Temporal lobe (tissue), 2 donors: ENCODE measurements around a stretch of chr1.

- RAMPAGE, long total RNA: no peak
These were observed 71.4 kb upstream of the HOOK1 start for GRCh38 chr1:59743189-59743939.

- RAMPAGE, long total RNA: no peak
These were observed 64.2 kb upstream of the HOOK1 start for GRCh38 chr1:59750530-59750993.

DNA sequence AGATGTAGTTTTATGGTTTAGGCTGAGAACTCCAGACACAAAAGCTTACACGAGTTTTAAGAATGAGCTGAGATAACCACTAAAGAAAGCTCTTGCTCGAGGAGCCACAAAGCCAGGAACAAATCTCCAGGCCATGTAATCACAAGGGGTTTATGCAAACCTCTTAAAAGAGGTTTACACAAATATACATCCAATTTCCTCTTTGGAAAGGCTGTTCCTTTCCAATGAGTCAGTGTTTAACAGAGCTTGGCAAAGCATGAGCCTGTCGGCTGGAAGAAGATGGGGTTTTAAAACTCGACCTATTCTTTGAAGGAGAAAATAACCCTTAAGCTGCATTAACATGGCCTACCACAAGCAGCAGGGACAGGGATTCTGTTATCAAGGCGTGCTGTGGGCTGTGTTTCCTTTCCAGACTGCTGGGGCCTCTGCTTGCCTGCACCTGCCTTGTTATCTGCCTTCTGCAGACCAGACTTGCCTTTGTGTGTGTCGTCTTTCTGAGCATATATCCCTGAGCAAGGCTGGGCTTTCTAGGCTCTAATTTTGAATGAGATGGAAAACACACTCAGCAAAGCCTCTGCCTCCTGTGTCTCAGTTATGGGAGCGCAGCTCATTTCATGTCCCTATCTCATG lies 40.6 kb upstream of the CYP2J2 start:
- RAMPAGE, long total RNA: no peak

- RAMPAGE, long total RNA: no peak
These were observed 214.6 kb upstream of the NFIA start for GRCh38 chr1:60867700-60868153.

- RAMPAGE, long total RNA: no peak
These were observed 74.6 kb downstream of the NFIA start for GRCh38 chr1:61156840-61157563.

DNA sequence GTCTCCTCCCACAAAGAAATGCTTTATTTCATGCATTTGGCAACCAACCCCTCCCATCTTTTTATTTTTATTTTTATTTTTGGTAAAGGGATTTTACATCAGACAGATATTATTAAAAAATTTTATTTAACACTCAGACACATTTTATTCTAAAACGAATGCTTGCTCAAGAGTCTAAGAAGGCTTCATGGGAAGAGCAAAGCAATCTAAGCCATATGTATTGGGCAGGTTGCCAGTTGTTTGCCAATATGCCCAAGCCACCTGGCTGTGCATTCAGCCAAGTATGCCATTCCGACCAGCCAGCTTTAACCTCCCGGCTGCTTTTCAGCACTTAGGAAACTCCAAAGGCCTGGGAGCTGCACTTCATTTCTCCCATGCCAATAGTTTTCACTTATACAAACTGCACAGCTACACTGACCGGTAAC lies 144.2 kb downstream of the NFIA start:
- RAMPAGE, long total RNA: no peak

DNA sequence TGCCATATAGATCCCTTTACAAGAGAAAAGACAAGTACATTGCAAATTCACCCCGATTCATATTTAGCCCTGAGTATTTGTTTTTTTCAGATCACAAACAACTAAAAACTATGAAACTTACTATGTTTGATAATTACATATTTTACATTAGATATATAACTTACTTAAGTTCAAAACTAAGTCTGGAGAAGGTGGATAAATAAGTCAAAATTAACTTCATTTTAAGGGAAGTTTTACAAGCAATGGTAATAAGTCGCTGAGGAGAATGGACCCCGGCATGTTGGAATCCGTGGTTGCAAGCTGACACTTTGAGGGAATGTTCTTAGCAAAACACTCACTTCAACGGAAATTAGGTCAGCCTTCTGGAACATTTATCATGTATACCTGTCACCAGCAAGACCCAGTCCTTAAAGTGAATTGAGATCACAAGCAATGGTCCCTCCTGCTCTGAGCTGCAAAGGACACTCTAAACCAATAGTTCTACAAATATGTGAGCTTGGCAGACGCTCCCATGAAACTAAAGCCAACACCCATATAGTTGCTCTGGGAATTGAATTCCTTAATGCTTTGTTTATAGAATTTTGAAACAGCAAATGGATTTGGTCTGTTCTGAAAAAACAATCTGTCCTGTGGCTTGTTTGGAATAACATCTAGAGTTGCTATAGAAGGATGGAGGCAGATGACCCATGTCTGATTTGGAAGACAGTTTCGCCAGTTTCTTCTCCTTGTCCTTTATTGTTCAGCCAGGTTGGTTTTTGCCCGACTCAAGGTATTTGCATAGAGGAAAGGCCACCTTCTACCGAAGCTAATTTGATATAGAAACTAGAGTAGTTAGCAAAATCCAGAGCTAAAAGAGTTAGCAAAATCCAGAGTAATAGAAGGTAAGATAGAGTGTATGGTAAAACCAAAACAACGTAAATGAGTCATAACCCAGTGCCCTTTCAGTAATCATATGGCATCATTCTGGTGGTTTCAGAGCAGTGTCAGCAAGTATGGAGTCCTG lies 236.0 kb downstream of the NFIA start:
- RAMPAGE, long total RNA: no peak

- RAMPAGE, long total RNA: no peak
These were observed 221.4 kb upstream of the L1TD1 start for GRCh38 chr1:61973113-61973797.

- RAMPAGE, long total RNA: no peak
These were observed 664 bp upstream of the USP1 start for GRCh38 chr1:62436181-62436588.

GRCh38 chr1:62815011-62815353 lies 31.1 kb downstream of the ATG4C start:
- RAMPAGE, long total RNA: no peak

DNA sequence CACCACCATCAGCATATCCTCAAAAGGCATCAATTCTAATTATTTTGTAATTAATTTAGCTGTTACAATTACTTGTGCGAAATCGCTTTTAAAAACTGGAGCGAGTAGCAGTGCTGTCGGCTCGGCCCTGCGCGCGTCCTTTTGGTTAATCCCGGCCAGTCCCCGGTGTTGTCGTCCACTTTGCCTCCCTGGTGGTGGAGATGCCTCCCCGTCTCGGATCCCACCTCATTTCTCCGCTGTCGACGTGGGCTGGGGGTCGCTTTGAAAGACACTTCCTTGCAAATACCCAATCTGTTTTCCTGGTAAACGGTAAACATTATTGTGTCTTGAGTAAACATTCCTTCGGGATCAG lies 3.7 kb downstream of the FOXD3 start:
- RAMPAGE, long total RNA: no peak

GRCh38 chr1:63804921-63805403 lies 31.1 kb downstream of the ROR1 start:
- RAMPAGE, long total RNA: no peak

- RAMPAGE, long total RNA: no peak
These were observed 70.5 kb downstream of the CACHD1 start for GRCh38 chr1:64540337-64540894.

GRCh38 chr1:64672914-64673499 lies 71.9 kb upstream of the RAVER2 start:
- RAMPAGE, long total RNA: no peak

DNA sequence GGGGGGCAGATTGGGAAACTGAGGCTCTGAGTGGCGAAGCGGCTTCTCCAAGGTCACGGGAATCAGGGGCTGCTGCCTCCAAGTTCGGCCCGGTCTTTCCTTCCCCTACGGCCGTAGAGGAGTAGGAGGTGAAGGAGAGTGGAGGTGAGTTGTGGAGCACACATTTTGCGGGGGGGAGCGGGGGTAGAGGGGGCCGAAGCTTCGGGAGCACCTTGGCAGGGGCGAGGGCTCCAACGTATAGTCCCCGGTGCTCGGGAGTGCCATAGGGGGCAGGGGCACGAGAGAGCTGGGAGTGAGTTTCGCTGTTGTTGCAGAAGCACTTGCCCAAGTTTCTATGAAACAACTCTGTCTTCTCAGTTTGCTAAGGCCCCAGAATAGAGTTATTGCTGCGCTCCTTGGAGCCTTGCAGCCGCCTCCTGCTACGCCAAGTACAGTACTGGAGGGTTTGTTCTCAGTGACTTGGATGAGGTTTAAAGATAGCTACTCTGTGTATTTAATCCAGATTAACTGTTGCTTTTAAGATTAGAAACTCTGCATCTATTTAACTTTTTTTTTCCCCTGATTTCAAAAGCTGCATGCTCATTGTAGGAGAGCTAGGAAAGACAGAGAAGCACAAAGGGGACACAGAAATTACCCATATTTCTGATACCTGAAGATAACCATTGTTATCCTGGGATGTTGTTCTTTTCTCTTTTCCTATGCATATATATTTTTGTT lies 888 bp downstream of the RAVER2 start:
- RAMPAGE, long total RNA: no peak

GRCh38 chr1:64755276-64755731 lies 10.4 kb downstream of the RAVER2 start:
- RAMPAGE, long total RNA: no peak

DNA sequence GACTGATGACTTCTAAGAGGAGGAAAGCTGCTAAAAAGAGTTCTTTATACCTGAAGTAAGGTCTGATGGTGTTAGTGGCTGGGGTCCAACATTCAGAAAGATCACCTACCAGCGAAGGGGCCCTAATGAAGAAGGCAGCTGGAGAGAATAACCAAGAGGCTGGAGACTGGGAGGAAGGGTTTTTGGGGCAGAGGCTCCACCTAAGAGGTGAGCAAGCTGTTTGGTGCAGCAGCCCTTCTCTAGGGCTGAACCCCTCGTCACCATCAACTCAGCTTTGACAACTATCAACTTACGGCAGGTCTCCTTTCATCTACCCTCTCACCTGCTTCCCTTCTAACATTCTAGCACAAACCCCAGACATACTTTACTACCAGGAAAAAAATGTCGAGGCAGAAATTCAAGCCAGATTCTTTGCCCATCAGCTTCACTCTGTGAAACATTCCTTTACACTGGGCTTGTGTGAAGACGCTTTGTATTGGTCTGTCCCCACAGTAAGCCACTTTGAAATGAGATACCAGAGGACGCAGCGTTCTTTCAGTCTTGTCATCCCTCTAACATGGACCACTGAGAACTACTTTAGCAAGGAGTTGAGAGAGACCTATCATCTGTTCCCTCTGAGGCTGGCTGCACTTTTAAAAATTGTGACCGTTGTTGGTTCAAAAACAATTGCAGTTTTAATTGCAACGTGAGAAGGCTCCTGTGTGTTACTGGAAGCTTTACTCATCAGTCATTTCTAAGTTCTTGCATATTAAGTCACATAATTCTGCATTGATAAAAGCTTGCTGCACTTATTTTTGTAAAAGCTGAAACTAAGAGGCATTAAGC lies 84.7 kb downstream of the RAVER2 start:
- RAMPAGE, long total RNA: no peak

GRCh38 chr1:64837871-64838171 lies 92.9 kb downstream of the RAVER2 start:
- RAMPAGE, long total RNA: no peak

GRCh38 chr1:64925593-64925821 lies 40.8 kb downstream of the JAK1 start:
- RAMPAGE, long total RNA: no peak

DNA sequence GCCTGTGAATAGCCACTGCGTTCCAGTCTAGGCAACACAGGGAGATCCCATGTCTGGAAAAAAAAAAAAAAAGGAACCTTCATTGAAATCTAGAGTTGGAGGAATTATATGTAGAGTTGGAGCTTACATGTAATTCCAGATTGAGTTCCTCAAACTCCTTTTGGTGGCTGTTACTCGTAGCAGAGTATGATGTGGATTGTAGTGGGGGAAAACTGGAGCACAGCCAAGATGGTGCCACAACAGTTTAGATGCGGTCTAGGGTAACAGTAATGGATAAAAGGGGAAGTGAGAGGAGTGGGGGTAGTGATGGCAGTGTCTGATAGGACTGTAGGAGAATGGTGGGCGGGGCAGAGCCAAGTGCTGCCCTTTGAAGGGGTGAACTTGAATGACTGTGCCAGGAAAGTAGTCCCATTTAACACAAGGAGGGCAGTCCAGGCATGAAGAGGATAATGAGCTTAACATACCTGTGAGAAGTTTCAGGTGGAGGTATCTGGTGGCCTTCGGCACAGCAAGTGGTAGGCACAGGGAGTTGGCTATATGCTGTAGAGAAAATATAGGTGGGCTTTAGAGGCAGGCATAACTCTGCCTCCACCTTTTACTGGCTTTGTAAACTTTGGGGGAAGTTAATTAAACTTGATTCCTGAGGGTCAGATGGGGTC lies 17.6 kb downstream of the AK4 start:
- RAMPAGE, long total RNA: no peak